Measurements from ENCODE around the gene CDH19.

- PRO-cap = no peak
- RAMPAGE, long total RNA, 4 experiments = no peak in any of the 4 experiments
Measured at GRCh38 chr18:63190022-63190535, 129.5 kb downstream of the BCL2 start.

DNA sequence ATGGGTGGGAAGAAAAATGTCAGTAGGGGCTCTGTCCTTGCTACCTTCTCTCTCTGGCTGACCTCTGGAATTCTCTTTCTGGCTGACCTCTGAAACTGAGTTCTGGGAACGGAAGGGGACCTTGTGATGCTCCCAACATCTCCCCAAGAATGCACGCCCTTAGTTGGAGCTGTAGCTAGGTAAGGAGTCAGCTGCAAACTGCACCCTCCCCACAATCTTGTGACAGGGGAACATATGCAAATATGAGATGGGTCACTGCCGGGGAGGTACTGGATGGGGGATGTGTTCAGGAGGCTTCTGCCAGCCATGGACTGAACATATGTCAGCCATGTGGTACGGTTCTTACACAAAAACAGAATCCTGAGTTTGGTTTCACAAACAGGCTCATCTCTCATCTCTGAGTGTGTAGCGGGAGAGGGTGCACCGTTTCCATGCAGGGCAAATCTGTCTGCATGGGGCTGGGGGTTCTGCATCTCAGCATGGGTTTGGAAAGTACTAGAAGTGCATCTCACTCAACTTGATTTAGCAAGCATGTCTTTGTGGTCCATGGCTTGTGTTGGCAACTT is 34.2 kb downstream of the BCL2 start:
- PRO-cap = no peak
- RAMPAGE, long total RNA, 4 experiments = no peak in any of the 4 experiments

DNA sequence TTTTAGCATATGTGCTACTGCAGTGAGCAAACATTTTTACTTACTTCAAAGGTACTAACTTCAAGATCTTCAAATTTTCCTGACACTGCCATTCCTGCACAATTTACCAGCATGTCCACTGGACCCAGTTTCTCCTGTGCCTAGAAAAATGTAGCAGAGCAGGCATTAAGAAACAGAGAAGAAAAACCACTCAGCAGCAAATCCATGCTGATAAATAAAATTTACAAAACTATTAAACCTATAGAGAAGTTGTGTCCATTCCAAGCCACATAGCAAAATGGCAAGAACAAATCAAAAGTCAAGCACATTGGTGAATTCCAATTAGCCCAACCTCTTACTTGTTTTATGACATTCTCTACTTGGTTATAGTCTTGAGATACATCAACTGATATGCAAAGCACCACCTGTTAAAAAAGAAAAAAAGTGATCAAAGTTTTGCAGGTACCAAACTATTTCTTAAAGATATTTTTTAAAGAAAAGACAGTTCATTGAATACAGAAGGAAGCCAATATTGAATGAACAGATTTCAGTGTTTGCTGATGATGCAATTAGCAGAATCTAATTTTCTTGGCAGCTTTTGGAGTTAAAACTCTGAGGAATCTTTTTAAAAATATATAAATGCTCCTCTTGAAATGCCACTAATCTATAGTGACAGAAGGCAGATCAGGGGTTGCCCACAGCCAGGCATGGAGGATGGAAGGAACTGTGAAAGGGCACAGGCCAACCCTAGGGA is 11.7 kb downstream of the KDSR start:
- PRO-cap = no peak
- RAMPAGE, long total RNA, 4 experiments = start-site peak on the minus strand in 1 of 4 experiments, centred at position 219 of the sequence, 12 reads per replicate

- PRO-cap = no peak
- RAMPAGE, long total RNA, 4 experiments = no peak in any of the 4 experiments
Measured at GRCh38 chr18:63365946-63366963, 751 bp downstream of the KDSR start.

DNA sequence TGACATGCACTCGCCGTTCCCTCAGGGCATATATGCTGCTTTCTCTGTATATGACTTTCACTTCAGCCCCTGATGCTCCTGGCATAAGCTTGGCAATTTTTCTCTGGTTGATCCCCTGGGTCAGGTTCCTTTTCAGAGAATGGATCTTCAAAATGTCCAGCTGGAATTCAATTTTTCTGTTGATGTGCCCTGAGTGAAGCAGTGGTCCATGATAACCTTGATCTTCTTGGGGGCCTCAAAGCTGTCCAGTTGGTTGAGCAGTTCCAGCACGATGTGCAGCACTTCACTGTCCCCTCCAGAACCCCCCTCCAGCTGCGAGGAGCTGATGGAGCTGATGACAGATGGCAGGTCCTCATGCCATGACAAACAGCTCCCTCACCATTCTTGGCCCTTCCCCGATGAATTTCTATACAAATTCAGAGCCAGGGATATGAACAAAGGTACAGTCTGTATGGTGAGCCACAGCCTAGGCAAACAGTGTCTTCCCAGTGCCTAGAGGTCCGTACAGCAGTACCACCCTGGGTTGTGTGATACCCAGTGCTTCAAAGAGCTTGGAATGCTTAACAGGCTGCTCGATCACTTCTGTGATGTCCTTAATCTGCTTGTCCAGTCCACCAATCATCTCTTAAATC is 6.8 kb downstream of the VPS4B start:
- PRO-cap = no peak
- RAMPAGE, long total RNA, 4 experiments = no peak in any of the 4 experiments

GRCh38 chr18:63902944-63903219 is 4.9 kb upstream of the SERPINB10 start:
- PRO-cap = no peak
- RAMPAGE, long total RNA, 4 experiments = no peak in any of the 4 experiments

DNA sequence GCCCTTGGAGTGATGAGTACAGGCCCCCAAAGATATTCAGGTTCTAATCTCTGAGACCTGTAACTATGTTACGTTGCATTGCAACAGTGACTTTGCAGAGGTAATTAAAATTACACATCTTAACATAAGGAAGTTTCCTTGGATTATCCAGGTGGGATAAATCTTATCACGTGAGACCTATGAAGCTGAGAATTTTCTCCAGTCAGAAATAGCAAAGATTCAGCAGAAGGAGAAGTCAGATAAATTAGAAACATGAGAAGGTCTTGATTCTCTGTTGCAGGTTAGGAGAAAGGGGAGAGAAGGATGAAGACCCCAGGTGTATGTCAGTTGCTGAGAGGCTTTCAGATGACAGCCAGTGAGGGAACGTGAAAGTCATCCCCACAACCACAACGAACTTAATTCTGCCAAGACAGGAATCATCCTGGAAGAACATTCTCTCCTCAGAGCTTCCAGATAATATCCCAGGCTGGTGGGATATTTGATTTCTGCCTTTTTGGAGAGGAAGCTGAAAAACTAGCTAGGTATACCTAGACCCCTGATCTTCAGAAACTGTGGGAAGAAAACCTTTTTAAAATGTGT is 840.7 kb downstream of the SERPINB8 start:
- PRO-cap = no peak
- RAMPAGE, long total RNA, 4 experiments = no peak in any of the 4 experiments

GRCh38 chr18:66523238-66523583 is 80.7 kb downstream of the CDH19 start:
- PRO-cap = no peak
- RAMPAGE, long total RNA, 4 experiments = no peak in any of the 4 experiments

GRCh38 chr18:66603836-66604448 is at the start of gene CDH19:
Gene CDH19 (minus strand): TSS chr18:66604090.
- PRO-cap = no peak
- RAMPAGE, long total RNA, 4 experiments = start-site peak on the minus strand in 2 of 4 experiments, at chr18:66604062-66604092 at its widest, 46 to 141 reads per replicate

DNA sequence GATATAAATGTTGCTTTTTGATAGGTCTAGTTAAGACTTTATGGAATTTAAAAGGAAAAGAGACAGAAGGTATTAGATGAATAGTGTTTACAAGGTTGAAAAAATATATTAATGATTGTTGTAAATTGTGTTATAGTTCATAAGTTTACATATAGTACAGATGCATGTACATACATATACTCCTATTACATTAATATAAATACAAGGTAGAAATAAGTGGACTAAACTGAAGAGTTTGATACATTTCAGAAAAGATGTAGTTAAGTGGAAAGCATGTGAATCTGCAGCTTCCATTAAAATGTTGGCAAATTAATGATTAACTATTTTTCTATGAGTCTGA is 420.1 kb downstream of the DSEL start:
- PRO-cap = no peak
- RAMPAGE, long total RNA, 4 experiments = no peak in any of the 4 experiments

- PRO-cap = no peak
- RAMPAGE, long total RNA, 4 experiments = no peak in any of the 4 experiments
Measured at GRCh38 chr18:68054529-68054985, 538.0 kb upstream of the DSEL start.

- PRO-cap = no peak
- RAMPAGE, long total RNA, 4 experiments = no peak in any of the 4 experiments
Measured at GRCh38 chr18:68840897-68841419, 43.1 kb downstream of the CCDC102B start.

GRCh38 chr18:70234620-70235021 is 29.1 kb upstream of the RTTN start:
- PRO-cap = no peak
- RAMPAGE, long total RNA, 4 experiments = no peak in any of the 4 experiments

DNA sequence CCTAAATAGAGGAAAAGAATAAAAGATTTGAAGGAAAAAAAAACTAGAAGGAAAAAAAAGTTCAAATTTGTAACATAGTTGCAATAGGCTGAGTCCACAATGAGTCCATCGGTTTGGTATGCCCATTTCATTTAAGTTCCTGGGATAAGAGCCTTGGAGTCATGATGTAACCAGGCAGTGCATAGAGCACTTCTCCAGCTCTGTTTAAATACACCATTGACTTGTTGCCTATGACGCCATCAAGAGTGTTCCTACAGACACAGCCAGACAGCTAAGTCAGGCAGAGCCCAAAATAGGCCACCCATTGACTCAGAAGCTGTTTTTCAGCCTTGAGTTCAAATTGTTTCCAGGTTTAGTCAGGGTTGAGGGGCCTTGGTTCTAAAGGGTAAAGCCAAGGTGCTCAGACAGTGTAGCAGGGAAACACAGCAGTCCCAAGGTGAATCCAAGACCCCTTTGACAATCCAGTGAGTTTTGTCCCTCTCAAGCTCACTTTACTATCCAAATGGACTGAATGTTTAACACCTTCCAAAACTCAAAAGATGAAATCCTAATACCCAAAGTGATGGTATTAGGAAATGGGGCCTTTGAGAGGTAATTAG is 45.0 kb downstream of the SOCS6 start:
- PRO-cap = no peak
- RAMPAGE, long total RNA, 4 experiments = no peak in any of the 4 experiments

DNA sequence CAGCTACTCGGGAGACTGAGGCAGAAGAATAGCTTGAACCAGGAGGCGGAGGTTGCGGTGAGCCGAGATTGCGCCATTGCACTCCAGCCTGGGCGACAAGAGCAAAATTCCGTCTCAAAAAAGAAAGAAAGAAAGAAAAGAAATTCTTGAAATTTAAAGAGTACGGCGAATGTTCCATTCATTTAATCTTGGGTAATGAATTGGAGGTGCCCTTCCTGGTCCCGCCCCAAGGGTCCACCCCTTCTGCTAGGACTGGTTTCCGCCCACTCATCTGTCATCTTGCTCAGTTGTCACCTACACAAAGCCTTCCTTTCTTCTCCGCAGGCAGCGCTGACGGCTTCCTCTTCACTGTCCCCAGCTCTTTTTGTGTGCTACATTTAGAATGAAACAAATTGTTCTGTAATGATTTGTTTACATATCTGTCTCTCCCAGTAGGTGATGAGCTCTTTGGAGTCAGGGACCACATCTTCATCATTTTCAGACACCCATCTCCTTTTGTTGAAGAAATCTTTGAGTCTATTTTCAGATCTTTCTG is 92.6 kb downstream of the SOCS6 start:
- PRO-cap = no peak
- RAMPAGE, long total RNA, 4 experiments = no peak in any of the 4 experiments

- PRO-cap = no peak
- RAMPAGE, long total RNA, 4 experiments = no peak in any of the 4 experiments
Measured at GRCh38 chr18:70641226-70641682, 352.4 kb downstream of the SOCS6 start.

GRCh38 chr18:70672441-70673198 is 383.8 kb downstream of the SOCS6 start:
- PRO-cap = no peak
- RAMPAGE, long total RNA, 4 experiments = no peak in any of the 4 experiments

GRCh38 chr18:72772267-72772590 is 95.6 kb downstream of the NETO1 start:
- PRO-cap = no peak
- RAMPAGE, long total RNA, 4 experiments = no peak in any of the 4 experiments

GRCh38 chr18:72866809-72867668 is 748 bp downstream of the NETO1 start:
- PRO-cap = no peak
- RAMPAGE, long total RNA, 4 experiments = no peak in any of the 4 experiments

GRCh38 chr18:72869438-72869769 is 1.6 kb upstream of the NETO1 start:
- PRO-cap = no peak
- RAMPAGE, long total RNA, 4 experiments = no peak in any of the 4 experiments

Measured in sigmoid colon (tissue), 4 donors.